Vermiform appendix (tissue), 1 donor: ENCODE data around the gene MYPN.

- PRO-cap = no peak
These were observed 62.7 kb downstream of the ARID5B start for GRCh38 chr10:61963987-61964797.

DNA sequence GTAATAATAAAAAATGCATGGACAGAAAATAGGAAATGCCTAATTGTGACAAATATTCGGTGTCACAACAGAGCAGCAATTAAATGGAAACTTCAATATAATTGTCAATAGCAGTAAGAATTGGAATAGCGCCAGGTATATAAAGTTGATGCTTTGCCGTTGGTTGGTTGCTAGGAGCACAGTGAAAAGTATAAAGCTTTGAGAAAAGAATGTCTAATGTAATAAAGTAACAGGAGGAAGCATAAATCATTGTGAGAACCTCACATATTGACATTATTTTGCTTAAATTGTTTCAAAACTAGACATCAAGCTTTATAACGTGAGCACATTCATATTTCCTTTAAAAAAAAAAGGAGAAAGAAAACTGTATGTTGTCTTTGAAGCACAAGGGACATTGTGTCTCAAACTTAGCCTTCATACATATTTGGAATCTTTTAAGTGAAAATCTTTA lies 92.2 kb downstream of the ARID5B start:
- PRO-cap = no peak

DNA sequence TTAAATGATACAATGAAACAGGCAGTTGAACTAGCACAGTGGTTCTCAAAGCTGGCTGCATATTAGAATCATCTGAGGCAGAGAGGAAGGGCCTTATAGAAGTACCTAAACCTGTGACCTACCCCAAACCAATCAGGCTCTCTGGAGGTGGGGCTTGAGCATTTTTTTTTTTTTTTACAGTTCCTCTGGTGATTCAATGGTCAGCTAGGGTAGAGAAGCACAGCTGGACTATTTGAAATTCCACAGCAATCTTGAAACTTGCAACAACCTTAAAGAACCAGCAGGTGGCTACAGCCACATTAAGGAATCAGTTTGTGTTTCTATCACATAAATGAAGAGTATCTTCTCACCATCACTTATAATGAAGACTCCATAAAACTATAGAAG lies 4.0 kb downstream of the RTKN2 start:
- PRO-cap = no peak

DNA sequence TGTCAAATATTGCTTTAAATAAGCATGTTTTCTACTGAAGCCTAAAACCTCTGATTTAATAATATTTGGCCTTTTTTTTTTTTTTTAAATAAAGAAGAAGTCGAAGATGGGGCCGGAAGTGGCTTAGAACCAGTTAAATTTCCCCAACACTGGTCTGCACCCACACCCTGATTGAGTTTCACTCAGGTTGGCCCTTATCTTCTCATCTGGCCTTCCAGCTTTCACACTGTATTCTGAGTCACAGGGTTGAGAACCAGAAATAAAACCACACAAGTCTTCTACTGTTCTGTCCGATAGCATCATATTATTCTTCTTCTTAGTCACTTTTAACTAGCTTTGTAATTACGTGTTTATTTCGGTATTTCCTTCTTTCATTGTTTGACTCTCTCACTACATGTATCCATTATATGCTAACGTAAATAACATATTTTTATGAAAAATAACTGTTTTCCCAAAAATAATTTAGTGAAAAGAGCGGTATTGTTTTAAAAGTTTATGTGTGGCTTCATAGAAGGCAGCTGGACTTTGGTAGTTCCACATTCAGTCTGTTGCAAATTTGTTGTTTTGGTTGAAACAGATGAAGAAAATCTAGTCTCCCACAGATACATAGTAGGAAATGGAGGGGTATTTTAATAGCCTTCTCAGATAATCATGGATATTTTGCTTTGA lies 10.0 kb downstream of the ZNF365 start:
- PRO-cap = no peak

DNA sequence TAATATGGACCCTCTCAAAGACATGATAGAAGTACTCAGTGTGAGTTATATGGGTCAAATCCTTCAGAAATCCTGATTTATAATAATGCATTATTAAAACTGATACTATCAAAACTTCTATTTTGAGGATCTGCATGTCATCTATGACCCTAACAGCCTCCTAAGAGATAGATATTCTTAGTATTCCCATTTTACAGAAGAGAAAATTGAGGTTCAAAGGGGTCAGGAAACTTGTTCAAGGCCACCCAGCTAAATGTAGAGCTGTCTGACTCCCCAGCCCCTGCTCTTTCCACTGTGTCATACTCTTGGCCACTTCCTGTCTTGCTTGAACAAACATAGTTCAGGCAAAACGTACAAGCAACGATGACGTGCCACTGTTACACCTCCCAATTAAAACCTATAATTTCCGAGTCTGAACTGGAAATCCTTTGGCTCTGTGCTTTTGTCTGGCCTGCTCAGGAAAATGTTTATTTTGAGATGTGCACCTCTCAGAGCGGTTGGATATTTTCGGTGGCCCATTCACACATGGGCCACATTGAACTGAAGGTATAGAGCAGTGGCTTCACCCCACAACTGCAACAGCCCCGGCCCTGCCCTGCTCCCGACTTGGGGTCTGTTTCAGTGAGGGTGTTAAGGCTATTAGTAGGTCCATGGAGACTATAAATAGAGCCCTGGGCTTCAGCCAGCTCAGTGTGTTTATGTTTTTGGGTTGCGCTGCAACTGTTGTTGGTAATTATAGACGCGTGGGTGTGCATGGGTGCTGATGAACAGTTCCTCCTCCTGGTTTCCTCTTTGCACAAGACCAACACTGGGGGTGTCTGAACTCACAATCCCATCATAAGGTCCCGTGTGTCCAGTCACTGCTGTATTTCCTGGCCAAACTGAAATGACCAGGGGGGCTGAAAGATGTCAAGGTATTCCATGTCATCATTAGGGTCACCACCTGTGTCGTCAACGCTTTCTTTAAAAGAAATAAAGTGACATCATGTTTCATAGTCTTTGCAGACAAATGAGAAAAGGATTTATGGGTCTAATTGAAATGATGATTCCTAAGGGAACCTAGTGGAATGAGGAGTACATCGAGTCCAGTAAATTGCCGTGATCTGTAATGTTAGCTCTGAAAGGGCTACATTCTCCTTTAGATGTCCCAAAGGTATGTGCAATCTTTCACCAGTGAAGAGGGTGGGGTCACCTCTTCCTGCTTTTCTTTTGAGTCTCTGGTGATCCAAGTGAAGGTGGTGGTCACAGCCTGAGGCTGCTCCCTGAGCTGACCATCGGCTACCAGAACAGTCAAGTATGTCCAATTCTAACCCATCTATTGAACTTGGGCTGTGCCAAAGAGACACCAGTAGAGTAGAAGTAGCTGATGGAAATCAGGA lies 172.1 kb upstream of the ADO start:
- PRO-cap = unidirectional peak, plus-strand start at position 409 of the sequence

DNA sequence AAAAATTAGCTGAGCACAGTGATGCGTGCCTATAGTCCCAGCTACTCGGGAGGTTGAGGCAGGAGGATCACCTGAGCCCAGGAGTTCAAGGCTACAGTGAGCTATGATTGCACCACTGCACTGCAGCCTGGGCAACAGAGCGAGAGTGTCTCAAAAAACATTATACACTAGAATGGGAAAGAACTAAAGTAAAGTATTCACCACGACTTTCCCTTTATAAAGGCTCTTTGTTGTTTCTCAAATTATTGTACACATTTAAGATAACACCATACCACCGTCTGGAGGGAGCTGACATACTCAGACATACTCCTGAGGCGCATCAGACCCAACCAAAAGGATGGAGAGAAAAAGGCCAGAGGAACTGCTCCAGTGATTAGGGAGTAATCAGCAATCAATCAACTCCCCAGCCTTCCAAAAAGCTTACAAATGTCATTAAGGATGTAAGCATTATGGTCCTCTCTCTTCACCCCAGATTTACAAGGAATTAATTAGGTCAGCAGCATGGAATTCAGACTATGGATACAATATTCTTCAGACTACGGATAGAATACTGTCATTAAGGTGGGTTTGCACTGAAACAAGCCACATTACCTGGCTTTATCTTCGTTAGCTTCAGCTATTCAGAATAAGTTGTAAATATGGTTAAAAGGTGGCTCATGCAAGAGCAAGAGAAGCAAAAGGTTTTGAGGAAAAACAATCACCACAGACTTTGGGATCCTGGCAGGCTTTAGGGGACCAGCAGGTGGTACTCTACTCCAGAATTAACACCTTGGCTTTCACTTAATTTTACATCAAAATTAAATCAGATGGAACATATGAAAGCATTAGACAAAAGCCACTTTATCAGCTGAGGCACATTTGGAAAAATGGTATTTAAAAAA lies 32.9 kb downstream of the NRBF2 start:
- PRO-cap = no peak

- PRO-cap = unidirectional peak, minus-strand start at chr10:63242337
These were observed 109.0 kb downstream of the NRBF2 start for GRCh38 chr10:63242131-63242538.

DNA sequence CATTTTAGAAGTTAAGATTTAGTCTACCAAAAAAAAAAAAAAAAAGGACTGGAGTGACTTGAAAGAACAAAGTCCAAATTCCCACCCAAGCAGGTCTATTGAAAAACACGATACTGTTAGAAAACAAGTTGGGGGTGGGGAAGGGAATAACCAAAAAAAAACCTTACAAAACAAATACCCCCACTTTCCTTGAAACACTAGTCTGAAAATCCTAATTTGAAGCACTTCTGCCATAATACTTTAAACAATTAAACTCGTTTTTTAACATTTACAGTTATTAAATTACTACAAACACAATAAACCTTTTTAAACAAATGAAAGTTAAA lies 135.0 kb downstream of the NRBF2 start:
- PRO-cap = no peak

GRCh38 chr10:63319336-63320073 lies 146.3 kb downstream of the JMJD1C start:
- PRO-cap = no peak

DNA sequence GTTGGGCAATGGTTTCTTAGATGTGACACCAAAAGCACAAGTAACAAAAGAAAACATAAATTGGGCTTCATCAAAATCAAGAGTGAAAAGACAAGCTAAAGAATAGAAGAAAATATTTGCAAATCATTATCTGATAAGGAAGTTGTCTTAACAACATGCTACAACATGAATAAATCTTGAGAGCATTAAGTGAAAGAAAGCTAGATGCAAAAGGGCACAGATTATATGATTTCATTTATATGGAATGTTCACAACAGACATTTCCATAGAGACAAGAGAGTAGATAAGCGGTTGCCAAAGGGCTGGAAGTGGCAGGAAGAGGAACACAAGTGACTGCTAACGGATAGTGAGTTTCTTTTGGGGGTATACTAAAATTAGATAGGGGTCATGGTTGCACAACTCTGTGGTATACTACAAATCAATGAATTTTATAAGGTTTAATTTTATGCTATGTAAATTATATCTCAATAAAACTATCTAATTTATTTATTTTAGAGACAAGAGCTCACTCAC lies 35.4 kb downstream of the JMJD1C start:
- PRO-cap = unidirectional peak, plus-strand start at position 291 of the sequence

DNA sequence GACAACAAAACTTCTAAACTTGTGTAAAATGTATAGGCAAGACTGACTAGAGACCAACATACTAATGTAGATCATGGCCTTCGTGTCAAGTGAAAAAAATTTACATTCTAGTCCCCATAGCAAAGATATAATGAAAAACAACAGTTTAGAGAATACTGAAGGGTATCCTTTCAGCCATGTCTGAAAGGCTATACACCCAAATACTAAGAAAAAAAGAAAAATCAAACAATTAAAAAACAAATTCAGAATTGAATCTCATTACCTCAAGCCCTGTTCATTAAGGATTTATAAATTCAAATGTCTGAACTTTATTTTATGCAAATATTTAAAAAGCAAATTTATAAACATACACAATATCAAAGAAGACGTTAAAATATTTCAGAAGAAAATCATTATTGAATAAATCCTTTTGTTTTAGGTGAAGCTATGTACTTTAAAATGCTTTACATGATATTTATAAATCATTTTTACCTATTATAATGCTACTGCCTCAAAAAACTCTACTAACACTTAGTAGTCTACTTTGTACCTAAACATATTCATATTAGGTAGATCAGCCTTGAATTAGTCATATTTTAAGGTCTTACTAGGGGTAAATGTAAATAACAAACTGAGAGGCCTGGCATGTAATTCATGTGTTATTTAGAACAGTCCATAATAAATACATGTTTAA lies 21.6 kb upstream of the REEP3 start:
- PRO-cap = no peak

DNA sequence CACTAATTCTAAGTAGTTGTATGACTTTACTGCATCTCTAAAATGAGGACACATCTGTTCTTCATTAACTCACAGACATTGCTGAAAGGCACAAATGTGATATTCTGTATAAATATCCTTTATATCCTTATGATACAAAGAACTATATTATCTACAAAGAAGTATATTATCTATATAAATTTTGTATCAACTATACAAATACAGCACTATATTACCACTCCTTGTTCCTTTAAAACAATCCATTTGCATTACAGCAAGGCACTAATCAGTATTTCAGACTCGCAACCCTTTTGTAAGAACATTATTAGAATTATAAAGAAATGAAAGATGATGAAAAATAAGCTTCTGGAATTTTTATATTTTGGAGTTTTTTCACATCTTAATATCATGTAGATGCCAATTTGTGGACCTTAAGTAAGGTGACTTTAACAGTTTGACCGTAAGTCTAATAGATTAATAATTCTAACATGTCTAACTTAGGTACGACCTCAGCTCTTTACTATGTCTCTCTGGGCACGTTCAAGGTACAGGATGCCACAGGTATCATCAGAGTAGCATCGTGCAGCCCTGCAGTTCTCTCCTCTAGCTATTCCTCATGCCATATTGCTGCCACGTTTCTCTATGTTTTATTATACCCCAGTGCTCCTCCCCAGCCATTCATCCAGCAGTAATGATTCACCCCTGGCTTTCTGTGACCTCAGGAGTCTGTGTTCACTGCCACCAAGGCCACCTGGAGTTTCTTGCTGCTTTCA lies 21.4 kb downstream of the REEP3 start:
- PRO-cap = no peak

DNA sequence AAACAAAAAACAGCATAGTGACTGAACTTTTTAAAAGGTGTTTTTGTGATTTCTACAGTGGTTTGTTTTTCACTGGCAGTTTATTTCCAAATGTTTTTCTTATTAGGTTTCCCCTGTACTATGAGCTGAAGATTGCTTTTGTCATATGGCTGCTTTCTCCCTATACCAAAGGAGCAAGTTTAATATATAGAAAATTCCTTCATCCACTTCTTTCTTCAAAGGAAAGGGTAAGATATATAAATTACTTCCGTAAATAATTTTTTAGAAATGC lies 76.7 kb downstream of the REEP3 start:
- PRO-cap = no peak

GRCh38 chr10:63609925-63610359 lies 88.7 kb downstream of the REEP3 start:
- PRO-cap = no peak

GRCh38 chr10:67819693-67820194 lies 18.2 kb downstream of the DNAJC12 start:
- PRO-cap = unidirectional peak, minus-strand start at chr10:67819944

GRCh38 chr10:68109104-68109691 lies at the start of gene MYPN:
TSS of gene MYPN (plus strand) at chr10:68109488.
- PRO-cap = no peak

DNA sequence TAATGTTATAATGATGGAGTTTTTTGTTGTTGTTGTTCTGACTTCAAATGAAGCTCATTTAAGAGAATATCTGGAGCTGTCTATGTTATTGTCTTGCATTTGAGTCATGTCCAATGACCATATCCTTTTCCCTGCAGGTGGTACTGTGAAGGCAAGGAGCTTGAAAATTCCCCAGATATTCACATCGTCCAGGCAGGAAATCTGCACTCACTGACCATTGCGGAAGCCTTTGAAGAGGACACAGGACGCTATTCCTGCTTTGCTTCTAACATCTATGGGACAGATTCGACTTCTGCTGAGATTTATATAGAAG lies 33.5 kb downstream of the MYPN start:
- PRO-cap = no peak

GRCh38 chr10:68154166-68154492 lies 44.8 kb downstream of the MYPN start:
- PRO-cap = no peak

- PRO-cap = no peak
These were observed 13.2 kb upstream of the HNRNPH3 start for GRCh38 chr10:68318828-68318997.

DNA sequence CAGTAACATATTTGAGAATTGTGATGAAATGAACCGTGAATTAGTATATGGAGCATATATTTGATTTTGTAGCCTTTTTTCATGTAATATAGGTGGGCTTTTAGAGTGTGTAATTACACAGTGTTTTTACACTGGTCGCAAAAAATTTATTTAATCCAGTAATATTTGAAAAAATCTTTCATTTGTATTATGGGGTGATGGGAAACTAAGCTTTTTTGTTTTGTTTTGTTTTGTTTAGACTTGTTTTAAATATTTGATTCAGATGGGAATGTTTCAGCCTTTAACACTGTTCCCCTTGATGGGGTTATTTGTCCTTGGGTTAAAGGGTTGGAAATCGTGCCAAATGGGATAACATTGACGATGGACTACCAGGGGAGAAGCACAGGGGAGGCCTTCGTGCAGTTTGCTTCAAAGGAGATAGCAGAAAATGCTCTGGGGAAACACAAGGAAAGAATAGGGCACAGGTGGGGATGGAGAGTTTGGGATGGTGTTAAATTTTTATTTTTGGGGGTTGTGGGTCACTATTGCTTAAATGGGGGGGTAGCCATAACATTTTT lies 4.9 kb upstream of the PBLD start:
- PRO-cap = no peak